ENCODE data around the gene KCNJ15.

DNA sequence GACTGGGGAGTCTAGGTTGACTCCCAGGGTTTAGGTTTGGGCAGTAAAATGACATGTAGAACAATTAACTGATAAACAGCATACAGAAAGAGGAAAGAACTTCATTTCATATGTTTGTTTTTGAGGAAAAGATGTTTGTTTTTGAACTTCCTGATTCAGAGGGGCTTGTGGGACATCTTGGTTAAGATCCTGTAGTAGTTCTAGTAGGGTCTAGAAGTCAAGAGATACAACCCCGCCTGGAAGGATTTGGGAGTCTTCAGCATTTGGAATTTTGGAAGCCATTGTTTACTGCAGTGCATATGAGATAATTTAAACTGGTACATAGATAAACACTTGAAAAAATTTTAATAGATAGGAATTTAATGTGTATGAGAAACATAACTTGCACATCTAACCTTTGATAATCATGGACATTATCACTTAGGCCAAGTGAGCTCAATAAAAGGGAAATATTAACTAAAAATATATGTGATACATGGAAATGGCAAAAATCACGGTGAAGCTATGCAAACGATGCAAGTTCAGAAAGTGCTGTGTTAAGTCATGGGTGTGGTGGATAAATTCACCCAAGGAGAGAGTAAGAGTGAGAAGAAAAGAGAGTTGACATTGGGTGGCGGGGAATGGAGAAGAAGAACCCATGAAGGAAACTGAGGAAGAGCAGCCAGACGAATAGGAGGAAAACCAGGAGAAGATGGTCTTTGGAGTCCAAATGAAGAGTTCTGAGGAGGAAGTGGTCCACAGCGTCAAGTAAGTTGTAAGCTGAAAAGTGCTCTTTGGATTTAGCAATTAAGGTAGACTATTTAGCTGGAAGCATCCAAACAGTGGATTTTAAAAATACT is 10.8 kb downstream of the TTC3 start:
- PRO-cap, result no peak

GRCh38 chr21:37338510-37339581 is 27.7 kb upstream of the DYRK1A start:
- PRO-cap, result no peak

DNA sequence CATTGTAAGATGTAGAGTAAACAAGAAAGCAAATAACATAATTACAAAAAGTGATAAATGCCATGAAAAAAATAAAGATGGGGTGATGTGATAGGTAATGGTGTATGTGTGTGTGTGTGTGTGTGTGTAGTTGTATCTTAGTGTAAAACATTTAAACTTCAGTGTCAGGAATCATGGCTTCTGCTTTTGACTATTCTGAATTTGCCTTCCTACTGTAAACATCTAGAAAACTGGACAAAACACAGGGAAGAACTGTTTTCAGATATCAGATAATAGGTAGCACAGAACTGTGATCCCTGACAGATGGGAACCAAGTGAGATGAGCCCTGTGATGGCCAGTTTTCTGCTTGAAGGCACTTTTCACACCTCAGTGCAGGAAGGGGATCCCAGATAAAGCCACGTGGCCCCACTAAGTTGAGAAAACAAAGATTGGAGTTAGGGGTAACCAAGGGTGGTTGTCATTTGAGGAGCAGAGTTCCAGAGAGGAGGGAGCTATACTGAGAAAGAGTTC is 17.2 kb downstream of the DYRK1A start:
- PRO-cap, result no peak

GRCh38 chr21:37396302-37396635 is 29.7 kb downstream of the DYRK1A start:
- PRO-cap, result no peak

- PRO-cap, result no peak
Observed at GRCh38 chr21:37433042-37433680, 66.6 kb downstream of the DYRK1A start.

- PRO-cap, result no peak
Observed at GRCh38 chr21:37435107-37435654, 68.6 kb downstream of the DYRK1A start.

DNA sequence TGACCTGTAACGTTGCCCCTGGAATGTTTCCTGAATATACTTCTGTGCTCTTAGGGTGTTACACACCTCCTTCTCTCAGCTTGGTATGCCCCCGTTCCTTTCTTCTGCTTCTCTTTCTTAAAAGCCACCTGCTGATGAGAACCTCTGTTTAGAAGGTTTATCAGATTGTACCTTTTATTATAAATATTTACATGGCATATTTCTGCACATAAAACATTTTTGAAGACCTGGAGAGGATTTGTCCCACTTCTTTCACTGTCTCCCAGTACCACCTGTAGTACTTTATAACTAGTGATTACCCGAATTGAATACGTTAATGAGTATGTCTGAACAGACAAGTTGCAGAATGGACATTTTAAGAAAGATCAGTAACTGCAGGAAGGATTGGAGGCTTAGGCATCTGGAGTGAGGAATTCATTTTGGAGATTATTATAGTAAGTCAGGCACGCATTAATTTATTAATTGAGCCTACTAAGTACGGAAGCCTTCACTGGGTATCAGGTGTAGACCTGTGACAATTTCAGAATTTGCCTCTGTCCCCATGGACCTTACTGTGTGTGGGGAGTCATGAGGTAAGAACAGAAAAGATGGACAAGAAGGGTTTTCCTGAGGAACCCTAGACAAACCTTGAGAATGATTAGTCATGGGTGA is 77.5 kb downstream of the DYRK1A start:
- PRO-cap, result no peak

GRCh38 chr21:37499754-37500182 is 133.2 kb downstream of the DYRK1A start:
- PRO-cap, result no peak

DNA sequence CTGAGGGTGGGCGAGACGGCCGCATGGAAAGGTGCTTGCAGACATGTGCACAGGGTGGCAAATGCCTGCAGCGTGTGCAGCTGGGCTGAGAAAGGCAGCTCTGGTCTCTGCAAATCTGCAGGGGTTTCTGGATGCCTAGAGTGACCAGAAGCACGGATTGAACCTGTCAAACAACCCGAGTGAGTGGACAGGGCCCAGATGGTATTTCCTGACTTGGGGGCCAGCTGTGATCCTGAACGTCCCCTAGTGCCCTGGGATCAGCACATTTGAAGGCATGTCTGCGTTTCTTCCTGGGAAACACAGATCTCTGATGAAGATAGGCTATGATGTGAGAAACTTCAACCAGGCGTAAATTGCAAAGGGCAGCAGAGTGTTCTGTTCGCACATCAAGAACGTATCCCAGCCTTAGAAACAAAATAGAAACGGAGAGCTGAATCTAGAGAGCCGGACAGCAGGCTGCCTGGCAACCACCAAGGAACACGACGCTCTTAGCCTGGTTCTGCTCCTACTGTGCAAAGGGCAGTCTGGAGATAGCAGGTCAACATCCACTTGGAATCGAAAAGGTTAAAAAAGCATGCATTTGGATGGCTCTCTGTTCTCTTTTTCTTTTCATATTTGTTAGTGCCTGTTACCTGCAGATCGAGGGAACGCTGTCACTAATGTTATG is 163.0 kb downstream of the KCNJ6 start:
- PRO-cap, result no peak

DNA sequence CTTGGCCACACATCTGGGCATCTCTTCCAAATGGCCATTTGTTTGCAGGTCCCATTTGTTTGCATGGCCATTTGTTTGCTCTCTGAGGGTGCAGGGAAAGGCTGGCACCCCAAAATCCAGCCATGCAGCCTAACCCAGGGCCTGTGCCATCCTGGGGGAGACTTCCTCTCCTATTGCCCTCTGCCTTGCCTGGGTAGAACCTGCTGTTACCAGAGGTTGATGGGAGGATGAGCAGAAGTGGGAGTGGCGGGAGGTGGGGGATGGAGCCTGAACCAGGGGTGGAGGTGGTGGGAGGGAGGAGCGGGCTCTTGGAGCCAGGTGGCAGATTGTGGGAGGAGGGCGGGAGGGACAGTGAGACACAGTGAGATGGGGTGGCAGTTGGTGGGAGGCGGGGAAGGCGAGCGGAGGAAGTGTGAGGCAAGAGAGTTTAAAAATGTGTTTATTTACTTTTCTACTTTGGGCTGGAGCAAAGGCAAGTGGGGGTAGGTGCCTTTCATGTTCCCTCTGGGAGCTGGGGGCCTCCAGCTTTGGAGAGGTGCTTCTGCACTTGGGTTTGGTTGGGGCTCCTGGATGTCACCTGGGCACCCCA is 87.3 kb downstream of the KCNJ6 start:
- PRO-cap, result no peak

- PRO-cap, result no peak
Observed at GRCh38 chr21:37829542-37829815, 86.8 kb downstream of the KCNJ6 start.

DNA sequence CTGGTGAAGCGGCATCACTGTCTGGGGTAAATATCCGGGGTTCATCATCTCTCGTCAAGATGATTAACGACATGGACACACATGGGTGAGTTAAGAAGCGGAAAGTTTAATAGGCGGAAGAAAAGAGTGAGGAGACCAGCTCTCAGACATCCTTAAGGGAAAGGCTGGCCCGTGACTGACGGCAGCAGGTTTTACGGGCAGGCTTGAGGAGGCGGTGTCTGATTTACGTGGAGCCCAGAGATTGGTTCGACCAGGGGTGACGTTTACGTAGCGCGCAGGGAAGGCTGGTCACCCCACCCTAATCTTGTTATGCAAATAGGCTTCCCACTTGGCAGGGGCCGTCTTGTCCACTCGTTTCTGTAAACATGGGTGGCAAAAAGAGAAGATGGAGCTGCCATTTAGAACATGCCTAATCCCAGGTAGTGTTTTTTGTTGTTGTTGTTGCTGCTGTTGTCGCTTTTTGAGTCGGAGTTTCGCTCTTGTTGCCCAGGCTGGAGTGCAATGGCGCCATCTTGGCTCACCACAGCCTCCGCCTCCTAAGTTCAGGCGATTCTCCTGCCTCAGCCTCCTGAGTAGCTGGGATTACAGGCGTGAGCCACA is 135.5 kb upstream of the KCNJ15 start:
- PRO-cap, result no peak

DNA sequence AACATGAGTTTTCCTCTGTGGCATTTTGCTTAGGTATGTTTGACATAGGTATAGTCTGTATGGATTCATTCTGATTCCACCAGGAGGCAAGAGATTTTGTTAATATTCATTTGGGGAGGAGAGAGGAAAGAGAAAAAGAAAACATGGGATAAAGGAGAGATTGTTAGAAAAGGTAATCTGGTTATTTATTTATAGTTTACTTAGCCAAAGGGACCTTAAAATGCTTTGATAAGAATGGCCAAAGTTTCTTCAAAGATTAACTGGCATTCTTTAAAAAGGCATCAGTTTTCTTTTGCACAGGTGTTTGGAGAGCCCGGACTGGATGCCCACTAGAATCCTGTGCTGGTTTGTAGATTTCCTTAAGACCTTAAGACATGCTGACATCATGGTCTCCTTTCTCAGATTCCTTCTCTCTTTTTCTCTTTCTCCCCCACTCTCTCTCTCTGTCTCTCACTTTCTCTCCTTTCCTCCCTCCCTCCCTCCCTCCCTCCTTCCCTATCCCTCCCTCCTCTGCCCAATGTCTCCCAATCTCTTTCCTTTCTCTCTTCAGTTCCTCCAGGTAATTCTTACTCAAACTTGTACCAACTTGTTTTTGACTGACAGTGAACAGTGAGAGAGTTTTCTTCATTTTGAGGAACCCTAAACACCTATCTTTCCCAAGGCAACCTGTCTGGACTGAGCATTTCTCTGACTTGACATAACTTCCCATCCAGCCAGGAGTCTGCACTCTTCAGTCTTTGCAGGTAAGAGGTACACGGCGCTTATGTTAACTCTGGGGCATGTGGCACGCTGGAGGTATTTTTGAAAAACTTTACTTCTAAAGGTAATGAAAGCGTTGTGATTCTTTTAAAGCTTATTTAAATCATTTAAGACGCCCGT is at the start of gene KCNJ15:
Gene KCNJ15, plus strand, starts transcription at position 549 of the 879 bp plus-strand sequence.
- PRO-cap, result no peak

GRCh38 chr21:38258646-38259554 is 2.1 kb downstream of the KCNJ15 start:
- PRO-cap, result no peak

DNA sequence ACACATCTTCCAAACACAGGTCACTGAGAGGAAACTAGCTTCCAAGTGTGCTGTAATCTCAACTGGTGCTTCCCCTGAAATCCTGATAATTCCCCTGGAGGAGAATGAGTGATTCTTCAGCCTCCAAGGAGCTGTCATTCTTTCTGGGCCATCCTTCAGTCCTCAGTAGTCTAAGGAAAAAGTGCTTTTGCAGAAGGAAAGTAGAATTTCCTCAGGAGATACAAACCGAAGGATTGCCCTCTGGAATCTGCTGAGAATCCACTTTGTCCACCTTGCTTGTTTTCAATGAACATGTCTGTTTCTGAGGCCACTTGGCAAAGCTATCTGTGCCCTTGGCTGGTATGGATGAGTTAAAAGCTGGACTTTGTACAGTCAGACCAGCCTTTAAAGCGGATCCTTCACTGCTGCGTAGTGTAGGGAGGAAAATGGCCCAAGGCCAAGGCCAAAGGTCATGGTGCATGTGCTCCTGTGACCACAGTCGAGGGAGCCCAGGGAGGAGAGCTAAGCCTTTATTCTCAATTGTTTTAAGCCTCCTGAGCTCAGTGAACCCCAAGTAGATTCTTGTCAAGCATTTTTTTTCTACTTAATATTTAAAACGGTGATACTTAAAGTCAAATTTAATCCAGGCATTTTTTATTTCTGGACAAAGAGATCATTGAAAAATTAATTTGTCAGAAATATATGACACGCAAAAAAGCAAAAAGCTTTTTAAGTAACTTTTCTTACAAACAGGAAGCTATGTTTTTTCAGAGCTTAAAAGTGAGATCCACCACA is 36.9 kb downstream of the KCNJ15 start:
- PRO-cap, result no peak

DNA sequence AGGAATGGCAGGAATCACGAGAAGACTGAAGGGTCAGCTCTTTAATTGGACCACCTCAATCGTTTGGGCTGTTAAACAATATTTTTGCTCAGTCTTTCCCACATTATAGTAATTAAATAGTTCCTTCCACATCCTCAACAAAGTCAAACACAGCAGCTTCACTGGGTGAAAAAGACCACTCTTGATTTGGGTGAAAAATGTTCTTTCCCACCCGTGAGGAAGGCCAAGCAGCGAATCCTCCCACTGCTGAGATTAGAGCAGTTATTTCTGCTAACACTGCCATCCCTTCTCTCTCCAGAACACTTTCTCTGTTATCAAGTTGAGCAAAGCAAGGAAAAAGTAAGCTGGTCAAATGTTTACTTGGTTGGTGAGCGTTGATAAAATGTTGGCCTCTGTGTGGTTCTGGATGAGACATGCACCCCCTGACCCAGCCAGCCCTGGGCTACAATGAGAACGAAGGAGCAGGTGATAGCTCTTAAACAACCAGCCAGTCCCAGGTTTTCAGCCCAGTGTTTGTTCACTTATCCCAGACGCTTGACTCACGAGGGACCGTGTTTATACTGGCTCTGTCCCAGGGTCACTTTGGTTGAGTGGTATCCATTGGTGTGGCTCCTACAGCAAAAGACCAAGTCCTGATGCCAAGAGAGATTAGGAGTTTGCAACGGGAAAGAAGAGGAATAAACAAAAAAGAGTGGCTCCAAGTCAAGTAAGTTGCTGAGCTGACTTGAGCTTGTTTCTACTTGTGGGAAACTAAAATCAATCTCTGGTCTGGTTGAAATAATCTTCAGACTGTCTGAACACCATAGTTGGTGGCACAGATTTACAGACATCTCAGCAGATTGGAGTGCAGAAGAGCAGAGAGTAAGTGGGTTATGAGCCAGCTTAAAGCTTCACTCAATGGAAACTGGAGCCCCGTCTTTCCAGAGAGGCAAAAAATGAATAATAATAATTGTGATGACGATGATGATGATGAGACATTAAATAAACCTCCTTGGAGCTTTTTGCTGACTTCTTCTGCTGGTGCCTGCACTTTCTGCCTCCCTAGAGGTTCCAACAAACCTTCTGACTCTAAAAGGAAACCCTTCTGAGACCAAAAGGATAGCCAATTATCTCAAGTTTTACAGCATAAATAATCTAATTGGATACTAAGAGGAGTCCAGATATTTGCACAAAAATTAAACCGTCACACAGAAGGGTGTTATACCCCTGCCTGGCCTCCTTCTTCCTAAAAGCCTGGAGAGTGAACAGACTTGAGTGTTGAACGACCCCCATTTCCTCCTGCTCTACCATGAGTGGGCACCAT is 87.0 kb downstream of the KCNJ15 start:
- PRO-cap, result no peak

DNA sequence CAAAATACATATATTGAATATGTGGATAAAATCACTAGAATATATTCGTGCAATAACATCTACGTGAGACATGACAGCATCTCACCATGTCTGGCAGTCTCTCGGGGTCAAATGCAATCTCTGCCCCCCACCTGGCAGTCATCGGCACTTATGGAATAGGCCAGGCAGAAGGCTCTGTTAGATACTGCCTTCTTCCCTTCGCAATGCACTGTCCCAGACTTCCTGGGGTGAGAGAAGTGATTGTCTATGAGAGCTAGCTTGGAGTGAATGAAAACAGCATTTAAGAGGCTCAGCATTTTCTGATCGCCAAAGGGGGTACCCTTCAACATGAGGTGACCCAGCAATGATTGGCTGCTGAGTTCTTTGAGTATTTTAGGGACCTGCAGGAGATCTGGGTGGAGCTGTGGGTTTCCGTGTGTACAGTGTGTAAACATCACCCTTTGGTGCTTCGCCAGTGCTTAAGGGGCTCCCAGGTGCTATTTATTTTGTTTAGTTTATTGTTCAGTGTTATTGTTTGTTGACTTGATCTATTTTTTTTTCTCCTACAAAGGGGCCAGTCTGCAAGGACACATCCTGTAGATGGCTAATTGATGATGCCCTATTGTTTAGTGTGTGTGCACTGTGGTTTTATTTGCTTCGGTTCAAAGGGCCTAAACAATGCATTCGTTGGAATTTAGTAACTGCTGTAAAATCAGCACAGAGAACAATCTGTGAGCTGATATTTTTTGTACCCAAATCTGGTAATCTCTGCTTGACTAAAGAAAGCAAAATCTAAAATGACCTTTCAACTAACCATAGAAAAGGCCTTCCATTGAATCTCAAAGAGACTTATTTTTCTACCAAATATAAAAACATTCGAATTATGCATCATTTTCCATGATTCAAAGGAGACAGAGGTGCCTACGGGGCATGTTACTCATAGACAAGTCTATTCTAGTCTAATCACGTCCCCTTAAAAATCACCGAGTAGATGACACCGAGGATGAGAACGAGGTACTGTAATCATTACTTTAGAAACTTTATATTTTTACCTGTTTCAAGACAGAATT is 10.0 kb downstream of the ERG start:
- PRO-cap, result no peak

GRCh38 chr21:38489151-38489529 is 9.1 kb downstream of the ERG start:
- PRO-cap, result no peak

- PRO-cap, result no peak
Observed at GRCh38 chr21:38751555-38752012, 54.1 kb upstream of the ETS2 start.

DNA sequence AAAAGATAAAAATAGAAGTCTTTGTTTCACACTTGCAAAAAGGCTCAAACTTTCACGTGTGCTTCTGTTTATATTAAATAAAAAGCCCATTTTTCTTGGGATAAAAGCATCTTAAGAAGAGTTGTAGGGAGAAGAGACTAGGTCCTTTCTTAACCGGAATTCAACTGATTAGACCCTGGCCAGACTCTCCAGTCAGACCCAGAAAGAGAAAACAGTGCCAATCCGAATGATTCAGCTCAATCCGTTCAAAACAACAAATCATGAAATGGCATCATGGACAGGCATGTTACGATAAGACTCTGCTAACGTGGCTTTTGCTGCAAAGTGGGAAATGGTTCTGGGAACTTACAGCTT is 45.9 kb upstream of the ETS2 start:
- PRO-cap, result no peak

Data from WTC11 (cell line).